Measurements from ENCODE around the gene MFSD10.

DNA sequence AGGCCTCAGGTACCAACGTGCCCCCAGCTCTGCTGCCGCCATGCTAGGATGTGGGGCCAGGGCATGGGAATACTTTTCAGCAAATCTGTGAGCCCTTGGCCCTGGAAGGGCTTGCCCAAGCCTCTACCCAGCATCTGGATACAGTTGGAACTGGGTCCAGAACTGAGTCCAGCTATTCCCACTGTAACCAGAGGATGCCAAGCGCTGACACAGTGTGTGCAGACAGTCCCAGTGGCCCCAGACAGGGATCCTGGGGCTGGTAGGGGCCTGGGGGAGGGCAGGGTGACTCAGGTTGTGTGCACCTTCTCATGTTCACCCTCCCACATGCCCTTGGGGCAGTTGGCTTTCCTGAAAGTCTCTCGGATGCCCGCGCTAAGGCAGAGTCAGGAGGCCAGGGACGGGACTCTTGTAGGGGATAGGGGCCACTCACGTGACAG is 23.8 kb upstream of the FAM193A start:
- PRO-cap, result no peak
CAGE:
- cytosol, long polyA plus RNA, result no peak
- long polyA plus RNA, result no peak
- nucleus, long polyA plus RNA, result no peak

DNA sequence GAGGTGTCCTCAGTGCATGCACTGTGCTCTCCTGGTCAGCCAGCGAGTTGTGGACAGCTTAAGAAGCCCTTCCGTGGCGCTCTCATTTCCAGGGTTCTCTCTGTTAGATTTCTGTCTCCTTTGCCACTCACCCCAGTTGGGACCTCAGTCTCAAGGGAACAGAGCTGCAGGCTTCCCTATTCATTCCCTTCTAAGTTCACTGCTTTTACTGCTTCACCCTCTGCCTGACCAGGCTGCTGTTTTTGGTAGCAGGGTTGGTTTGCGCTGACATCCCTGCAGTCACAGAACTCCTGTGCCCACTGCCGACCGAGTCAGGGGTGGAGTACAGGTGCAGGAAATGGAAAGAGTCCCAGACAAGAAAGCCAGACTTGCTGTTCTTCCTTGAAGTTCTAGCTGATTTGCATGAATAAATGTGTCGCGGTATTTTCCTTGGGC is 85.0 kb downstream of the TNIP2 start:
- PRO-cap, result no peak
CAGE:
- cytosol, long polyA plus RNA, result no peak
- long polyA plus RNA, result no peak
- nucleus, long polyA plus RNA, result no peak

GRCh38 chr4:2753482-2754050 is 2.6 kb downstream of the TNIP2 start:
- PRO-cap, result no peak
CAGE:
- cytosol, long polyA plus RNA, result no peak
- long polyA plus RNA, result no peak
- nucleus, long polyA plus RNA, result no peak

GRCh38 chr4:2791880-2792657 is 816 bp upstream of the SH3BP2 start:
- PRO-cap, result no peak
CAGE:
- cytosol, long polyA plus RNA, result no peak
- long polyA plus RNA, result no peak
- nucleus, long polyA plus RNA, result no peak

- PRO-cap, result no peak
CAGE:
- cytosol, long polyA plus RNA, result no peak
- long polyA plus RNA, result no peak
- nucleus, long polyA plus RNA, result no peak
Measured at GRCh38 chr4:2798338-2799237, 5.7 kb downstream of the SH3BP2 start.

DNA sequence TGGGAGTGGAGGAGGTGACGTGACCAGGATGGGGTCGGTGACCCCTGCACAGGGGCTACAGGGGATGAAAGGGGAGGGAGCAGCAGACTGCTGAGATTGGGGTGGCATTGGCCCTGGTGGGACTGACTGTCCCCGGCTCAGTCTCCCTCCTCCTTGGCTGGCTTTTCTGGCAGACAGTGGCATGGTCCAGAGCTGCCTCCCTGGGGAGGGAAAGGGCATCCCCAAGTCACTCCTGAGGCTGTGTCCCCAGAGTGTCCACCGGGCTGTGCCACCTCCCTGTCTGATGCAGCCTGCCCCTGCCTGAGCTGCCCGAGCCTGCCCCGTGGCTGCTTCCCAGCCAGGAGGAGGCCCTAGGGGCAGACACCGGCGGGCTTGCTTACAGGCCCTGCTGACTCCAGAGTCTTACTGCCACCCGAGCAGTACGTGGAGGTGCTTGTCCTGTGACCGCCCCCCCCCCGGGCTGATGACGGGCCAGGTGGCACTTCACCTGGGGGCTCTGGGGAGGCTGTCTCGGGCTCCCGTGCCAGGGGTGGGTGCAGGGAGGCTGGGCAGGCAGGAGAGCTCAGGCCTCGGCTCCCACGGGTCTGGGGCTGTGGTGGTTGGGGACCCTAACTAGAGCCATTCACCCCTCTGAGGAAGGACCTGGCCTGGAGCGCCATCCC is 7.3 kb downstream of the SH3BP2 start:
- PRO-cap, result no peak
CAGE:
- cytosol, long polyA plus RNA, result no peak
- long polyA plus RNA, result no peak
- nucleus, long polyA plus RNA, result no peak

DNA sequence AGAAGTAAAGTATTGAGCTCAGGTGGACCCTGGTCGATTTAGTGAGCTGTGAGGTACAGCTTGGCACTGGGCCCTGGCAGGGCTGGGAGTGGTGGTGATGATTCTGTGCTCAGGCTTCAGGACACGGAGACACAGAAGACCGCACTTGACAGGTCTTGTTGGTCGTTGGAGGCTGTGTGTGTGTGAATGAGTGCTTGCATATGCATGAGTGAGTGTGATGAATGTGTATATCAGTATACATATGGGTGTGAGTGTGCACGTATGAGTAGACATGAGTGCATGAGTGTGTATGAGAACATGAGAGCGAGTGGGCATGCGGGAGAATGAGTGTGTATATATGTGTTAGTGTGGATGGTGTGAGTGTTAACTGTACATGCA is 20.6 kb downstream of the SH3BP2 start:
- PRO-cap, result no peak
CAGE:
- cytosol, long polyA plus RNA, result no peak
- long polyA plus RNA, result no peak
- nucleus, long polyA plus RNA, result no peak

DNA sequence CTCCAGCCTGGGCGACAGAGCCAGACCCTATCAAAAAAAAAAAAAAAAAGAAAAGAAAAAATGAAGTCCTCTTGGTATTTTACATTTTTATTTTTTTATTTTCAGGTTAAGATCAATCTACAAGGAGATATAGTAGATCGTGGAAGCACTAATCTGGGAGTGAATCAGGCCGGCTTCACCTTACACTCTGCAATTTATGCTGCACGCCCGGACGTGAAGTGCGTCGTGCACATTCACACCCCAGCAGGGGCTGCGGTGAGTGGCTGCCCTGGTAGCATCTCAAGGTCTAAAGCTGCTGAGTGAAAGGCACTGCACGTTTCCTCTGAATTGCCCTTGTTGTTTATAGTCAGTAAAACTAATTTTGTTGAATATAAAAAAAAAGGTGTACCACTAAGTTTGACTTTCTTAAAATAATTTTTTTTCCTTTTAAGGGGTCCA is 40.1 kb downstream of the MFSD10 start:
- PRO-cap, result no peak
CAGE:
- cytosol, long polyA plus RNA, result no peak
- long polyA plus RNA, result no peak
- nucleus, long polyA plus RNA, result no peak

- PRO-cap, result no peak
CAGE:
- cytosol, long polyA plus RNA, result no peak
- long polyA plus RNA, result no peak
- nucleus, long polyA plus RNA, result no peak
Measured at GRCh38 chr4:2904495-2905070, 30.0 kb downstream of the MFSD10 start.

DNA sequence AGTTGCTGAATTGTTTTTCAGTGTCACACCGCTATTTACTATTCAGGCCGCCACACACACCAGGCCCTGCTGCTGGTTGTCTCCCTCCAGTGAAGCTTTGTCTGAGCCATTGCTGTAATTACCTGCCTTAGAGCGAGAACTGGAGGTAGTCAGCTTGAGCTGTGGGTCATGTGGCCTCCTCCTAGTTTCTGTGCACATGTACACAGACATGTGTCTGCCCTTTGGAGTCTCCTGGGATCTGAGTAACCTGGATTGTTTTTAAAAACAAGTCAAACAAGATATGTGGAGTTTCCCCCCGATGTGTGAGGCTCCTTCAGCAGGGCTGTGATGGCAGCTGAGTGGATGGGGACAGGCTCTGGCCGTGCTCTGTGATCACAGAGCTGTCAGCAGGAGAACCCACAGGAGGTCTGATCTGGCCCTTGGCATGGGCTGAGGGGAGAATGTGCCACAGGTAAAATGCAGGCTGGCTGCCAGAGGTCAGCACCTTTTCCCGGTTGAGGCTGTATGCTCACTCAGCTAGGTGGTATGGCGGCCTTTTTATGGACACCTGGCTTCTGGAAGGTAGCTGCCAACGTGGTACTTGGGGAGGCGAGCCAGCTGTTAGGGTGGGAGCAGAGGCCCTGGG is 9.8 kb downstream of the MFSD10 start:
- PRO-cap, result no peak
CAGE:
- cytosol, long polyA plus RNA, result no peak
- long polyA plus RNA, result no peak
- nucleus, long polyA plus RNA, result no peak

DNA sequence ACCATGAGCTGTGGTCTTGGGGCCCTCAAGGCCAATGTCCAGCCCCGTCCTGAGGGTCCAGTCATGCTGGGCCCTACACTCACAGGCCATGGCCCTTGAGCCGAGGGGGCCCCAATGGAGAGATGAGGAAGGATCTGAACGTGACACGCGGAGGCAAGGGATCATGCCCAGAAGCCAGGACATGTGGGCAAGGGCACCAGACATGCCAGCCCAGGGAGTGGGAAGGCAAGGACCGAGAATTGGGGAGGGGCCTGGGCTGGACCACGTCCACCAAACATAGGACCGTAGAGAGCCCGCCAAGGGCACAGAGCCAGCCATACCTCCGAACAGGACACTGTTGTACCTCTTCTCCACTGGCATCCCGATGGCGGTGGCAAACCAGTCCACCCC is 1.4 kb downstream of the MFSD10 start:
- PRO-cap, result no peak
CAGE:
- cytosol, long polyA plus RNA, result no peak
- long polyA plus RNA, result no peak
- nucleus, long polyA plus RNA, result no peak

DNA sequence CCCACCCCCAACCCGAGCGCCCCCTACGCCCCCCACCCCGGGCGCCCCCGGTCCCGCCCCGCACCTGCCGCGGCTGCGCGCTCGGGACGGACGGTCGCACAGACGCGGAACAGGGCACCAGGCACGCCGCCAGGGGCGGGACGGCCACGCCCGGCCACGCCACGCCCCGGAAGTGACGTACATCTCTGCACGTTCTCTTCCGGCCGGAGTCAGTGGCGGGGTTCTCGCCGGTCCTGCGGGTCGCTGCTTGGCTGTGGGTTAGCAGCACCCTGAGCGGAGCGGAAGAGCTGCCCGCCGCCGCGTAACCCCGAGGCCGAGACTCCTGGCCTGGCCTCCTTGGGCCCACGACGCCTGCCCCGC is at the start of gene MFSD10:
Gene MFSD10 (minus strand): TSS at position 121 of the 360 bp plus-strand sequence.
- PRO-cap, result bidirectional peak, plus-strand start at position 211 of the sequence, minus-strand start at position 111 of the sequence
CAGE:
- cytosol, long polyA plus RNA, result start-site peak on the minus strand centred at position 112 of the sequence, 73 bp wide, 1,284 and 4,996 reads in 2 replicates
- long polyA plus RNA, result start-site peak on the minus strand centred at position 101 of the sequence, 49 bp wide, 144 and 59 reads in 2 replicates
- nucleus, long polyA plus RNA, result start-site peak on the minus strand centred at position 114 of the sequence, 78 bp wide, 1,254 and 7,822 reads in 2 replicates

DNA sequence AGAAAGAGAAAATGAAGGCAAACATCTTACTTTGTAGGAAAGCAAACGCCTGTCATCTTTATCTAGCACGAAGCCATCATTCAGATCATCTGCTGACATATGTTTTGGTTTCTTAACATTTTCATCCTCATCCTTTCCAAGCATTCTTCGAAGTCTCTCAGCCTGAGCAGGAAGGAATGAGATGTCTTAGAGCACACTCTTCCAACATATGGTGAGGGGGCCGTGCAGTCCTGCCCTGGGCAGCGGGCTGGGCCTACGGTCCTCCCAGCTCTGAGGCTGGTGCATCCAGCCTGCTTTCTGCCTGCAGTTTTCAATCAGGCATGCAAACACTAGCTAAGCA is 12.2 kb downstream of the NOP14 start:
- PRO-cap, result no peak
CAGE:
- cytosol, long polyA plus RNA, result no peak
- long polyA plus RNA, result no peak
- nucleus, long polyA plus RNA, result no peak

DNA sequence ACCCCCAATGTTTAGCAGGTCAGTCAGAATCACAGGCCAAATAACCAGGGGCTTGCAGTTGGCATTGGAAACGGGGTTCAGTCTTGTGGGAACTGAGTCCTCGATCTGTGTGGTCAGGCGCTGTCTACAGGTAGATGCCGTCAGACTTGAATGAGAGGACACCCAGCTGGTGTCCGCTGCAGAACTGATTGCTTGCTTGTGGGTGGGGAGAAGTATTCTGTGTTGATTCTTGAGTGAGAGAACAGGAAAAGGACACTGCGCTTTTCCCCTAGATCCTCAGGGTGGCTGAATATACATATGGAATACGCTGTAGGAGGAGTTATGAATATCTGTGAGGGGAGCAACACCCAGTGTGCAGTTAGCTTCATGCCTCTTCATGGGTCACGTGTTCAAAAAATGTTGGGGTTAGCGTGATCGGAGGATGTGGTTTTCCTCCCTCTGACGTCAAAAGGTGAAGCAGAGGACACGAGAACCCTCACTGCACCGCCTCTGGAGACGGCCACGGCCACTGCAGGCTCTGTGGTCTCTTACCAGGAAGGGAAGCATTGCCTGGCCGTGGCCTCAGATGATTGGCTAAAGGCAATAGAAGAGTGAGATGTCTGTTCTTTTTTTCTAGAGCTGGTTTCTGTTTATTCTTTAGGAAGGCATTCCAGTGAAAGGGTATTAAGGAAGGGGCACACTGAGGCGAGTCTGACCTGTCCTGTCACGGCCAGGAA is 29.1 kb upstream of the HTT start:
- PRO-cap, result no peak
CAGE:
- cytosol, long polyA plus RNA, result no peak
- long polyA plus RNA, result no peak
- nucleus, long polyA plus RNA, result no peak

DNA sequence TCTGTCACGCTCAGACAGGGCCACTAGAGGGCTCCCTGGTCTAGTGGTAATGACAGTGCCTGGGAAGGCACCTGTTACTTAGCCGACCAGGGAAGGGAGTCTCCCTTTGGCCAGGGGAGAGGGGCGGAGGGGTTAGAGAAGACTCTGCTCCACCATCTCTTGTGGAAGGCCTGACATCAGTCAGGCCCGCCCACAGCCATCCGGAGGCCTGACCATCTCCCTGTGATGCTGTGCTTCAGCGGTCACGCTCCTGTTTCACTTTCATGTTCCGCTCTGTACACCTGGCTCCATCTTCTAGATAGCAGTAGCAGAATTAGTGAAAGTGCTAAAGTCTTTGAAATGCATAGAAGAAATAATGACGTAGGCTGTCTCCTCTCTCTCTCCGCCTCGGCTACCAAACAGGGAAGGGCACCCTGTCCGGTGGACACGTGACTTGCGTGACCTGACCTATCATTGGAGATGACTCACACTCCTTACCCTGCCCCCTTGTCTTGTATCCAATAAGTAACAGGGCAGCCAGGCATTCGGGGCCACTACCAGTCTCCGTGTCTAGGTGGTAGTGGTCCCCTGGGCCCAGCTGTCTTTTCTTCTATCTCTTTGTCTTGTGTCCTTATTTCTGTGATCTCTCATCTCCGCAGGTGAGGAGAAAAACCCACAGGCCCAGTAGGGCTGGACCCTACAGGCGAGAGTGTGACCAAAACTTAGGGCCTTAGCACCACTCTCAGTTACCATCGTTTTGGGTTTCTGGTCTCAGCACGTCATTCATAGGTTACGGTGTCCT is 26.7 kb upstream of the HTT start:
- PRO-cap, result no peak
CAGE:
- cytosol, long polyA plus RNA, result no peak
- long polyA plus RNA, result no peak
- nucleus, long polyA plus RNA, result no peak

- PRO-cap, result no peak
CAGE:
- cytosol, long polyA plus RNA, result no peak
- long polyA plus RNA, result no peak
- nucleus, long polyA plus RNA, result no peak
Measured at GRCh38 chr4:3207409-3208178, 41.4 kb upstream of the MSANTD1 start.

GRCh38 chr4:3235047-3235932 is 13.7 kb upstream of the MSANTD1 start:
- PRO-cap, result no peak
CAGE:
- cytosol, long polyA plus RNA, result no peak
- long polyA plus RNA, result no peak
- nucleus, long polyA plus RNA, result no peak

- PRO-cap, result no peak
CAGE:
- cytosol, long polyA plus RNA, result no peak
- long polyA plus RNA, result no peak
- nucleus, long polyA plus RNA, result no peak
Measured at GRCh38 chr4:3250547-3250937, 1.6 kb downstream of the MSANTD1 start.

GRCh38 chr4:3369626-3370559 is 71.9 kb upstream of the HGFAC start:
- PRO-cap, result no peak
CAGE:
- cytosol, long polyA plus RNA, result no peak
- long polyA plus RNA, result no peak
- nucleus, long polyA plus RNA, result no peak

DNA sequence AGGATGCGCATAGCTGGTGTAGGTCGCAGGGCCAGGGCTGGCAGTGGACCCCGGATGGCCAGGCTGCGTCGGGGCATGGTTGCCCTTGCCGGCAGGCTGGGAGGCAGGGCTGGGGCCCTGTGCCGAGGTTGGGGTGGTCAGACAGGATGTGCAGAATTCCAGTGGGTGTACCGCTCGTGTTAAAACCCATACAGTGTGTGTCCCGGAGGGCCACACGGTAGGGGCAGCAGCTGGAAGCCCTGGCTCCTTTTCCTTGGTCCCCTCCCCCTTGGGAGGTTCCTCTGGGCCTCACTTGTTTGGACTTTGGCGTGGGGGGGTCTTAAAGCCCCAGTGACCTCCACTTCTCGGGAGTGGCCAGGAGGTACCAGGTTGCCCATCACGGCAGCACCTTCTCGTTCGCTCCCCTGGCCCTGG is 56.9 kb upstream of the HGFAC start:
- PRO-cap, result no peak
CAGE:
- cytosol, long polyA plus RNA, result no peak
- long polyA plus RNA, result no peak
- nucleus, long polyA plus RNA, result no peak